Omental fat pad (tissue), 4 donors: ENCODE measurements around the gene NRROS.

DNA sequence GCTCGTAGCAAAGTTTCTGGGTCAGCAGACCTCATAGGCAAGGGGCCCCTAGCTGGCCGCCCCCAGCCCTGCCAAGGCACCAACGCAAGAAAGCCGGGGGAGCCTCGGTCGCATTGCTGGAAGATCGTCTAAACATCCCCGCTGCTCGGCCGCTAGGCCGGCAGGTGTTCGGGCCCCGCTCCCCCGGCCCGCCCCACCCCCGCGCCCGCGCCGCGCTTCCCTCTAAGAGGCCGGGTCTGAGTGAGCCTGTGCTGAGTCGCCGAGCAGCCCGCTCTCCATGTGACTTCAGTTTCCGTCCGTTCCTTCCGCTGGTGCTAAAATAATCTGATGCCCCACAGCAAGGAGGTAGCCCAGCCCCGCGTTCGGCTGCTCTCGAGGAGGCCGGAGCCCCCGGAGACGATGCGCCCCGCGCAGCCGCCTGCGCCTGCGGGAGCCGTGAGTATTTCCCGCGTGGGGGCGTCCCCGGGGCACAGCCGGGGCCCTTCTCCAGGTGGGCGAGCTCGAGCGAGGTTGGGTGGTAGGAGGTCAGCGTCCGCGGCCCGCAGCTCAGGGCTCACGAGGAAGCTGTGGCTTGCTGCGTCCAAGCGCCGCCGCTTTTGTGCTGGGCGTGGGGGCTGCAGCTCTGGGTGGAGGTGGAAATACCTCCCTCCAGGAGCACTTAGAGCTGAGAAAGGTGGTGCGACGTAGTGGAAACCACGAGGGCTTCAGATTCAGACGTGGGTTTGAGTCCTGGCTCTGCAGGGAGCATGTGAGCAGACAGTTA is at the start of gene NRROS:
NRROS (plus strand) TSS at position 254 of the 763 bp plus-strand sequence.
- PRO-cap = no peak
- RAMPAGE, long total RNA, 4 experiments = start-site peak on the plus strand in 4 of 4 experiments, centred at positions 328 to 340 of the sequence, 40 to 246 reads per replicate; start-site peak on the minus strand in 1 of 4 experiments, centred at position 168 of the sequence, 6 reads per replicate

DNA sequence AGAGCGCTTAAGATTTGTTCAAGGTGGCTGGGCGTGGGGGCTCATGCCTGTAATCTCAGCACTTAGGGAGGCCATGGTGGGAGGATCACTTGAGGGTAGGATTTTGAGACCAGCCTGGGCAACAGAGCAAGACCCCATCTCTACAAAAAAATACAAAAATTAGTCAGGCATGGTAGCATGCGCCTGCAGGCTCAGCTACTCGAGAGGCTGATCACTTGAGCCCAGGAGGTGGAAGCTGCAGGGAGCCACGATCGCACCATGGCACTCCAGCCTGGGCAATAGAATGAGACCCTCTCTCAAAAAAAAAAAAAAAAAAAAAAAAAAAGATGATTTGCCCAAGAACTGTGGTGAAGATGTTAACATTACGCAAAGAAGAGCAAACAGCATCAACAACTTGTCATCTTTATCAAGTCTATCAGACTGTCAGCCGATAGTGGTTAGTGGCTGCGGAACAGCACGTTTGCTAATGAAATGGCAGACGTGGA is 27.7 kb downstream of the NRROS start:
- PRO-cap = no peak
- RAMPAGE, long total RNA, 4 experiments = no peak in any of the 4 experiments

GRCh38 chr3:196688198-196688848 is 23.7 kb downstream of the CEP19 start:
- PRO-cap = no peak
- RAMPAGE, long total RNA, 4 experiments = no peak in any of the 4 experiments

- PRO-cap = no peak
- RAMPAGE, long total RNA, 4 experiments = start-site peak on the minus strand in 3 of 4 experiments, at chr3:196740724-196740805 at its widest, 14 to 19 reads per replicate
These were observed 621 bp downstream of the PAK2 start for GRCh38 chr3:196740129-196740827.

- PRO-cap = no peak
- RAMPAGE, long total RNA, 4 experiments = no peak in any of the 4 experiments
These were observed 42.9 kb downstream of the PAK2 start for GRCh38 chr3:196782477-196783044.

DNA sequence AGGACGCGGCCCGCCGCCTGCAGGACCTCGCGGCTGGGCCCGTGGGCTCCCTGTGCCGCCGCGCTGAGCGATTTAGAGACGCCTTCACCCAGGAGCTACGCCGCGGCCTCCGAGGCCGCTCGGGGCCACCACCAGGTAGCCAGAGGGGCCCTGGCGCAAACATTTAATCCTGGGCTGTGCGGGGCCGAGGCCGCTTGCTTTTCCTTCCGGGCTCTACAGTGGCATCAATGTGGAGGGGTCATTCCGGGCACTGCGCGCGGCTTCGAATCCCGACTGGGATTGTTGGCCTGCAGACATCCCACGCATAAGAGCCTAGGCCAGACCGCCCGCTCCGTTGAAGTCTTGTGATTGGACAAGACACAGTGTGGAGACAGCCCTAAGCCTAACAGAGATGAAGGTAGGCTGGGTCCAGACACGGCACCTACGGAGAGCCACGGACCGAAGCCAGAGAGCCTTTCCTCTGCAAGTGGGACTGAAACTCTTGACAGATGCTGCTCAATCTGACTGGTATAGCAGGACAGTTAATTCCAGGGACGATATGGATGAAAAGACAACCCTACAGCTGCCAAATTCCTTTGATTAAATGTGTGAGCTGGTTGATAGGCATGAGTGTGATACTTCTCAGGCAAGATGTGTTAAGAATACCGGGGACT is 502 bp downstream of the NCBP2AS2 start:
- PRO-cap = no peak
- RAMPAGE, long total RNA, 4 experiments = no peak in any of the 4 experiments

- PRO-cap = no peak
- RAMPAGE, long total RNA, 4 experiments = no peak in any of the 4 experiments
These were observed 35.8 kb upstream of the MELTF start for GRCh38 chr3:197065115-197066025.

GRCh38 chr3:197297398-197298390 is 718 bp downstream of the DLG1 start:
- PRO-cap = no peak
- RAMPAGE, long total RNA, 4 experiments = start-site peak on the minus strand in 1 of 4 experiments, at chr3:197297224-197297908 at its widest, 43 reads per replicate

DNA sequence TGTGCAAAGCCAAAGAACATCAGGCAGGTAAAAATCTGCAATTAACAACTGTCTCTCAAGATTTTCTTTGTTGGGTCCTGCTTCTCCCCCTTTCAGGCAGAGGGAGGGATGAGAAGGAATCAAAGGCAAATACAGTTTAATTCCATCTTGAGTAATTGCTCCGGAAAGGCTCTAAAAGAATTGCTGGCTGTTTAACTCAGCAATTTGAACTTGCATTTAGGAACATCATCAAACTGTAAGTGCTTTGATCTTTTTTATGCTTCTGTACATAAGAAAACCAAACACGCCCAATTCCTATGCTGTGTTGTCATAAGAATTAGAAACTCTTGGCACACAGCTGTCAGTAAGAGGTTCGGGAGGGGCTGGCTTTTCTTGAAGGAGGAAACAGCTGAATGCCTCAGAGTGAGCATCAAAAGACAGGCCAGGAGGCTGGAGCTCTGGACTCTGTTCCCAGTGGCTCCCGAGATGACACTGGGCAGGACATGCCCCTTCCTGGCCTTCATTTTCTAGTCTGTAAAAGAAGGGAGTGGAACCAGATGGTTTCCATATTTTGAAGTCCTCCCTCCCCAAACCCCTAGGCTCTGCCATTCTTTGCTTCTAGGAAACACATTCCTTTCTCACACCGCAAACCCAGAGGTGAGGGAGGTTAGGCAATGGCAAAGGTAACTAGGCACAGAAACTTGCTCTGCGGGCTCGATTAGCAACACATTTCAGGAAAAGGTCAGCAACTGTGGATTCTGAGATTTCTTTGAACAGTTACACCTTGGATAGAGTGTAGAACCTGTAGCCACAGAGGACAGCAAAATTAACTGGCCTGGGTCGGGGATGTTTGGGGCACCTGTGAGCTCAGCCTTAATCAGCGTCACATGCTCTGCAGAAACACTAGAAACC is 73.8 kb upstream of the DLG1 start:
- PRO-cap = no peak
- RAMPAGE, long total RNA, 4 experiments = no peak in any of the 4 experiments

GRCh38 chr3:197401756-197402209 is 103.4 kb upstream of the DLG1 start:
- PRO-cap = unidirectional peak, plus-strand start at chr3:197402019
- RAMPAGE, long total RNA, 4 experiments = no peak in any of the 4 experiments

- PRO-cap = no peak
- RAMPAGE, long total RNA, 4 experiments = no peak in any of the 4 experiments
These were observed 88.5 kb downstream of the BDH1 start for GRCh38 chr3:197467309-197467712.

GRCh38 chr3:197498989-197500033 is 56.5 kb downstream of the BDH1 start:
- PRO-cap = no peak
- RAMPAGE, long total RNA, 4 experiments = no peak in any of the 4 experiments

GRCh38 chr3:197513921-197514586 is 41.7 kb downstream of the BDH1 start:
- PRO-cap = no peak
- RAMPAGE, long total RNA, 4 experiments = no peak in any of the 4 experiments

- PRO-cap = no peak
- RAMPAGE, long total RNA, 4 experiments = no peak in any of the 4 experiments
These were observed 13.1 kb downstream of the BDH1 start for GRCh38 chr3:197542665-197543057.

DNA sequence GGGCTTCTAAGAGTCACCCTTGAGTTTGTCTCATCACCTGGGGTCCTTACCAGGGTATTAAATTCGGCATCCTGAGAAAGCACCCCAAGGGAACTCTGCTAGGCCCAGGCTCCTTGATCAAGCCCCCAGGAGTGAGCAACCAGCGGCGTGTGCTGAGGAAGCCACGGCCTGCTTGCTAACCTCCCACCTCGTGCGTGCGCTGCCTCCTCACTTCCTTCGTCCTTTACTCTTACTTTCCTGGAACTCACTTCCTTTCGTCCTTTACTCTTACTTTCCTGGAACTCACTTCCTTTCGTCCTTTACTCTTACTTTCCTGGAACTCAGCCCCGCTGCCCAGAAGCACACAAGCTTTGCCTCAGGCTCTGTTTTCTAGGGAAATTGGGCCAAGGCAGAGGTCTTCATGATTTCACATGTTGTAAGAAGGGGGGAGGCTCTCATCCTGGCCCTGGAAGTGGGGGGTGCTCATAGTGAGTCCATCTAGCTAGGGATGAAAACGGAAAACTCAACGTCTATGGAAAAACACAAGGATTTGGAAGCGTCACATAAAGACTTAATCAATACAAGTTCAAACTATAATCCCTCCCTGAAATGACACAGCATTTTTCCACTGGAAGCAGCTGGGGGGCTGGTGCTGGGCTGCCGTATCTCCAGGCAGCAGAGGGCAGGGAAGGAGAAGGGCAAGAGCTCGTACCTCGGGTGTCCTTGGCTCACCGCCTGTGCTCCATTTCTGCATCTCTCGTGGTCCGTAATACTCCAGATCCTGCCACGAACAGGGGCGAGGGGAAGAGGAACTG is 36.8 kb upstream of the BDH1 start:
- PRO-cap = no peak
- RAMPAGE, long total RNA, 4 experiments = no peak in any of the 4 experiments

GRCh38 chr3:197734533-197735326 is 2.0 kb downstream of the RUBCN start:
- PRO-cap = no peak
- RAMPAGE, long total RNA, 4 experiments = no peak in any of the 4 experiments

GRCh38 chr3:197792039-197792305 is 918 bp downstream of the LRCH3 start:
- PRO-cap = no peak
- RAMPAGE, long total RNA, 4 experiments = no peak in any of the 4 experiments

DNA sequence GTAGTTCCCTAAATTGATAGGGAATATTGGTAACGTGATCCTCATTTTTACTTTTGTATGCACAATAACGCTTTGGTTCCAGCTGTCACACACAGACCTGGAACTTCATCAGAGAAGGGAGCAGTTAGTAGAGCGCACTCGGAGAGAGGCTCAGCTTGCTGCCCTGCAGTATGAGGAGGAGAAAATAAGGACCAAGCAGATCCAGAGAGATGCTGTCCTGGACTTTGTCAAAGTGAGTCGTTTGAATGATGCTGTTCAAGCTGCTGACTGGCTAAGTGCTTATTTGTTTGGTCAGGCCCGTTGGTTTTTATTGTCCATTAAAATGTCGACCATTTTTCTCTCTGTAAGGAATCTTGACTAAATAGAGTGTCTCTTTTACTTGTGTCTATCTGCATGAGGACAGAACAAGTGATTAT is 56.7 kb downstream of the LRCH3 start:
- PRO-cap = no peak
- RAMPAGE, long total RNA, 4 experiments = no peak in any of the 4 experiments

- PRO-cap = no peak
- RAMPAGE, long total RNA, 4 experiments = no peak in any of the 4 experiments
These were observed 60.6 kb upstream of the RPL35A start for GRCh38 chr3:197889067-197890151.

GRCh38 chr3:197938470-197939069 is 11.4 kb upstream of the RPL35A start:
- PRO-cap = no peak
- RAMPAGE, long total RNA, 4 experiments = no peak in any of the 4 experiments